Heart (tissue), 3 donors: ENCODE measurements around a stretch of chr7.

DNA sequence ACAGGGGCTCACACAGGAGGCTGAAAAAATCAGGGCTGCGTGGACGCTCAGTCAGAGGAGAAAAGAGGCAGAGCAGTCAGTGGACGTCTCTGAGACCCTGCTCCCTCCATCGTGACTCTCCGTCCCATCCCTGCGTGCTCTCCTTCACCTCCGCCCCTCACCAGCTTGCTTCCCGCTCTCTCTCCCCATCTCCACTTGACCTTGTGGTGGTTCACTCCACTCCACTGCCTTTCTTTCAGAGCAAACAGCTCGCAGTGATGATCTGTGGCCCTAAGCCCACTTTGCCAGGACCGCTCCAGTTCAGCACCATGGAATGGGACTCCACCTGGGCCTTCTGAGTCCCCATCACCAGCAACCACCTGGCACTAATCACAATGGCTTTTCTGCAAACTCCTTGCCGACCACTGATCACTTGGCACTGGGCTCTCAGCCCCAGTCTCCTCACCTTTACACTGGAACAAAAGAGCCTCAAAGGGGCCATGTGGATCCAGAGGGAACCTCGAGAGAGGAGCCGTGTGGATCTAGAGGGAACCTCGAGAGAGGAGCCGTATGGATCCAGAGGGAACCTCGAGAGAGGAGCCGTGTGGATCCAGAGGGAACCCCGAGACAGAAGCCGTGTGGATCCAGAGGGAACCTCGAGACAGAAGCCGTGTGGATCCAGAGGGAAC, 94.9 kb upstream of the RHEB start:
- RAMPAGE, long total RNA, 2 experiments: no peak in any of the 2 experiments

GRCh38 chr7:151632690-151632800, 112.8 kb upstream of the RHEB start:
- RAMPAGE, long total RNA, 2 experiments: no peak in any of the 2 experiments

- RAMPAGE, long total RNA, 2 experiments: no peak in any of the 2 experiments
Observed at GRCh38 chr7:151705679-151706335, 171.1 kb downstream of the PRKAG2 start.

- RAMPAGE, long total RNA, 2 experiments: no peak in any of the 2 experiments
Observed at GRCh38 chr7:151710397-151711135, 166.3 kb downstream of the PRKAG2 start.

GRCh38 chr7:151755120-151755322, 121.9 kb downstream of the PRKAG2 start:
- RAMPAGE, long total RNA, 2 experiments: no peak in any of the 2 experiments

GRCh38 chr7:151796918-151797411, 80.0 kb downstream of the PRKAG2 start:
- RAMPAGE, long total RNA, 2 experiments: no peak in any of the 2 experiments

DNA sequence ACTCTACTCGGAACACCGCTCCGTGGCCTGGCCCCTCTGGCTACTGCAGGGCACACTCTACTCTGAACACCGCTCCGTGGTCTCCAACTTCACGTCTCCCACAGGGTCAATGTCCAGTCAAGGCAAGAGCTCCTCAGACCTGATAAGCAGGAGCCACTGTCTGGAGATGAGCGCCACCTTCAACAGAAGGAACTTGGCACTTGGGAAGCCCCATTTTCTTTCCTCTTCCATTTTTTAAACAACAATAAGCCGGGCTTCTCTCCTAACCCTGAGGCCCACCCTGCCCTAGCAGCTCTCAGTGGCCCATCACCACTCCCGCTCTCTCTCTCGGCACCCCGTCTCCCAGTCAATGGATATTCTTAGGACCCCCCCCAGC, 56.3 kb downstream of the PRKAG2 start:
- RAMPAGE, long total RNA, 2 experiments: no peak in any of the 2 experiments

DNA sequence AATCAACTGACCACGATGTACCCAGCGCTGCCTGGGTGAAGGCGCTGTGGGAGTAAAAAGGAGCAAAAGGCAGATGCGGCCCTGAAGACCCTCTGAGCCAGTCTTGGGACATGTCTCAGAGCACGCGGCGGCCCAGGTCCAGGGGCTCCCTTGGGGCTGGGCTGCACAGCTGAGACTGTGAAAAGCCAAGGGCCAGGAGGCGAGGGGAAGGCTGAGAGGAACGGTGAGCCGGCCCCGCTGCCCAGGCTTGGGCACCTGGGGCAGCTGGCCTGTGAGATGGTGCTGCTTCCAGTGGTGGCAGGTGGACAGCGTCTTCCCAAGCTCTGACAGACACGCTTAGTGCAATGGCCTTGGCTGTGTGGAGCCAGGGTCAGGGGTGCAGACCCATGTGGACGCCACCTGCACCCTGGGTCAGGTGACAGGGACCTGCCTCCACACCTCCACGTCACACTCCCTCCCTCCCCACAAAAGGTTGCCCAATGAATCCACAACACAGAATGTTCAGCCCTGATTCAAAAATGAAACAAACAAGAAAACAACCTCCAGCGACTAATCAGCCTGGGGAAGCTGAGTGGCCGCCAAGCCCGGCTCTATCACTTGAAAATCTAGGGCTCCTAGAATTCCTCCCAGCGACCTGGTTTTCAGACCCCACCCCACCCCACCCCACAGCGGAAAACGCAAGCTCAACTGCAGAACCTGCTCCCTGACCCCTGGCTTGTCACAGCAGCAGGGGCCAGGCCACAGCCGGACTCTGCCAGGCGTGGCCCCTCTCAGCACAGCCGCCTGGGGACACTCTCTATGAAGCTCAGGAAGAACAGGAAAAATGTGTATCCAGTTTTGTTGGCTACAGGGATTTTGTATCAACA, 54.3 kb downstream of the PRKAG2 start:
- RAMPAGE, long total RNA, 2 experiments: no peak in any of the 2 experiments

DNA sequence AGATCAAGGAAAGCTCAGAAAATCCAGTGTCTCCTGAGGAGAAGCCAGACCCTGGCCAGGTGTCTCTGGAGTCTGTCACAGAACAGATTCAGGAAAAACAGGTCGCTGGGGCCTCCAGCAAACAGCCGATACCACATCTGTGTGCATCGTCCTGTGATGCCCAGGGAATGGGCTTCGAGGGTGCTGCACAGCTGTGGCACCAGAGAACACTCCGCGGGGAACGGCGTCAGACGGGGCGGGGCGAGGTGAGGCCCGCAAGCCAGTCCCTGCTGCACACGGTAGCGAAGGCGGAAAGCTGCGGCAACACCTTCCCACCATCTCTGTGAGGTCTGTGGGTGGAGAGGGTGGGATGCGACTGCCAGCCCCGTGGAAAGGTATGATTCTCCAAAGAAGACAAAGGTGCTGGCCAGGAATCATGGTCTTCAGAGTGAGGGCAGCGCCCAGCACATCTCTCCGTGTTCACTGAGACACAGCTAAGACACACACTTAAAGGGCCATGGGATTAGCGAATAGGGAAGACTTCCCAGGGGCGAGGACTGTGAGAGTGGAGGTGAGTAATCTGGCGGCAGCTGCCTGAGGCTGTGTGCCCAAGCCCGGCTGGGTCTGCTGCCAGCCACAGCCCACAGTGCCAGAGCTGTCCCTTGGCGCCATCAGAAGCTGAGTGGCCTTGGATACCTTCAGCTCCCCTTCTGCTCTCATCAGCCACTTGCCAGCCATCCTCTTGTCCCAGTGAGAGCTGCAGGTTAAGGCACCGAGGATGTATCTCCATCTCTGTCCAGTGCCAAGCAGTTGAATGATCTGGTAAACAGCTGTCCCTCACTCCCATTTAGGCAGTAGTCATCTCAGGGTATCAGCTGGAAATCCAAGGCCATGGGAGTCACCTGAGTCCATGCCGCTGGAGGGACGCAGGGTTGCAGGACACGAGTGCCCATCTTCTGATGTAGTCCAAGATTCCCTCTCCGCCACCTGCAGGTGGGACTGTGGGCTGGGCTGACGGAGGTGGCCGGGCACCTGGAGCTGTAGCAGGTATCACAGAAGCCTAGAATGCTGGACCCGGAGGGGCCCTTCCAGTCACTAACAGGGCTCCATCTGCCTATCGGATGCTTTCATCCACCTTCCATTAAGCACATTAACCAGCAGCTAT, 17.5 kb downstream of the PRKAG2 start:
- RAMPAGE, long total RNA, 2 experiments: no peak in any of the 2 experiments

DNA sequence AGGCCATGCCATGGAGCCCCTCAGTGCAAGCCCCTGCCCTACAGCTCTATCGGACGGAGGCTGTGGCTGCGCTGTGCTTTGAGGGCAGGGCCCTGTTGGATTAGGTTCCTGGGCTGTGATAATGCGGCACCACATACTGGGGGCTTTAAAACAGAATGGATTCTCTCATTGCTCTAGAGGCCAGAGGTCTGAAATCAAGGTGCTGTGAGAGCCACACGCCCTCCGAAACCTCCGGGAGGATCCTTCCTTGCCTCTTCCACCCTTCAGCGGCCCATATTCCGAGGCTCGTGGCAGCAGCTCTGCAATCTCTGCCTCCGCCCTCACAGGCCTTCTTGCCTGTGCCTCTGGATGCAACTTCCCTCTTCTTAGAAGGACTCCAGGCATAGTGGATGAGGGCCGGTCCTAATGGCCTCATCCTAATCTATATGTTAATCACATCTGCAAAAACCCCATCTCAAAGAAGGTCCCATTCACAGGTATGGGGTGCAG, 9.7 kb downstream of the PRKAG2 start:
- RAMPAGE, long total RNA, 2 experiments: no peak in any of the 2 experiments

DNA sequence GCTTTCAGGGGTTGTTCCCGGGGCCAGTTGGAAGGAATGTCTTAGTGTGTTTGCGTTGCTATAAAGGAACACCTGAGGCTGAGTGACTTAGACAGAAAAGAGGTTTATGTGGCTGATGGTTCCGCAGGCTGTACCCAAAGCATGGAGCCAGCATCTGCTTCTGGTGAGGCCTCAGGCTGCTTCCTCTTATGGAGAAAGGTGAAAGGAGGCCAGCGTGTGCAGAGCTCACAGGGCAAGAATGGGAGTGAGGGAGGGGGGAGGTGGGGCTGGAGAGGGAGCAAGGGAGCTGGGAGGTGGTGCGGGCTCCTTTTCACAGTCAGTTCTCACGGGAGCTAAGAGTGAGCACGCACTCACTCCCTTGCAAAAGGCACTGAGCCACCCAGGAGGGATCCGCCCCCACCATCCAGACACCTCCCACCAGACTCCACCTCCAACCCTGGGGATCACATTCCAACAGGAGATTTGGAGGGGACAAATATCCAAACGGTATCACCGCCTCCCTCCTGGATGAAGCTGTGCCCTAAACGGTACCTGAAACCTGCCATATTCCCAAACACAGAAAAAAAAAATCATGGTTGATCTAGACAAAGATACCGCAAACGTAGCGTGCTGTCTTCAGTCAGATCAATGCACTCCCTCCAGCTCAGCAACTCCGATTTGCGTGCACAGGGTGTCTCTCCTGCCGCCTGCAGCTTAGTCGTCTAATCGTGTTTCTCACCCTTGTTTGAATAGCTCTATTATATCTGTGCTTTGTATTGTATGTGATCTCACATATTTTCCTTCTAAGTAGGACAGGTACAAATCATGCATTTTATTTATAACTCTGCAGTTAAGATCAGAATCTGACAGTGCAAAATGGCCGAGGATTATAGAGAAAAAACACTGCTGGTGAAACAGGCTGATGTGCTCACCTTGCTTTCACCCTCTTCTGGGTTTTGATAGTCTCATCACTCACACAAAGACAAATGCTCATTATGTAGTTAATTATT, 20.3 kb upstream of the PRKAG2 start:
- RAMPAGE, long total RNA, 2 experiments: no peak in any of the 2 experiments

DNA sequence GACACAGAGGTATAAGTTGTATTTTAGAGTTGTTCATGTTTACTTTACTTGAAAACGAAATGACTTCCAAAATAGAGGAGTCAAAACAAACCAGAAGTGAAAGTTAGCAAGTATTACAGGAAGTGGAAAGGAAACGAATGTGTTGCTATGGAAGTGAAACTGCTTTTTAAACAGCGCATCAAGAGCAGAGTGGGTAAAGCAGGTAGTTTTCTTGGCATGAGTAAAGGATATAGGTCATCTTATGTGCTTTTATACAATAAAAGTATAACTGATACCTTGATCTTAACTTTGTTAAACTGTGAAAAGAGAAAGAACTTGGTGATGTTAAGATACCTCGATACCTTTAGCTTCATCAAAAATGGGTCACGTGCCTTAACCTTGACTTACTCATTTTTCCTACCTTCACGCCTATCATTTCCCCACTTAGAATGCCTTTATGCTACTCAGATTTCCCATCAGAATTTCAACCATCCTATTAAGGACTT, 19.9 kb upstream of the GALNTL5 start:
- RAMPAGE, long total RNA, 2 experiments: no peak in any of the 2 experiments

DNA sequence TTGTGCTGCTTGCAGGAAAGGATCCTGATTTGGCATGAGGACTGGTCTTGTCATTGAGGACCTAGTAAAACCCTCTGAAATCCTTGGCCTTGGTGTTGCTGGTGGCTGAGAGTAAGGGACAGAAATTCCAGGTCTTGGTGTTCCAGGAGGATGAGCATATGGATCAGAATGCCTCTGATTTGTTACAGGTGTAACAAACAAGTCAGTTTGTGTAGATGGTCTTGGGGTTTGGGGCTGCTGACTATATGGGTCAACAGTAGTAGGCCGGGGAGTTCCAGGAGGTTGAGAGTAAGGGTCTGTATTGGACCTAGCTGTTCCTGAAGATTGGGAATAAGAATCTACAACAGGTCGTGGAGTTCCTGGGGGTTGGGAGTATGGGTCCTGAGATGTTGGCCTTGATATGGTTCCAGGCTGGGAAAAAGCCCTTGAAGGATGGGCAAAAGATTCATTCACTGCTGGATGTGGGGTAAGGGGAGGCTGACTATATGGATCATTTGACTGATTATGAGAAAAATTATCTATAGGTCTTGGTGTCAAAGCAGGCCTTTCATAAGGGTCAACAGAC, 155.7 kb downstream of the GALNT11 start:
- RAMPAGE, long total RNA, 2 experiments: no peak in any of the 2 experiments

GRCh38 chr7:152463893-152464387, 28.1 kb upstream of the KMT2C start:
- RAMPAGE, long total RNA, 2 experiments: no peak in any of the 2 experiments

- RAMPAGE, long total RNA, 2 experiments: no peak in any of the 2 experiments
Observed at GRCh38 chr7:152615162-152615739, 60.7 kb downstream of the XRCC2 start.

DNA sequence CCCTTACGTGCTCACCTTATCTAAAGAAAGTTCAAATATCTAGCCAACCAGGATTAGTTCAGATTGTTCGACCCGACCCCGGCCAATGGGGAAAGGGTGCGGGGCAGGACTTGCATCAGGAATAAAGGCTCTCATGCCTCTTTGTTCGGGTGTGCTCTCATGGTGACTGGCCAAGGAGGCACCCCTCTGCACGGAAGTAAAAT, 230.5 kb downstream of the ACTR3B start:
- RAMPAGE, long total RNA, 2 experiments: no peak in any of the 2 experiments

- RAMPAGE, long total RNA, 2 experiments: no peak in any of the 2 experiments
Observed at GRCh38 chr7:153411831-153412797, 640.1 kb upstream of the DPP6 start.

GRCh38 chr7:153412798-153413280, 639.4 kb upstream of the DPP6 start:
- RAMPAGE, long total RNA, 2 experiments: no peak in any of the 2 experiments

- RAMPAGE, long total RNA, 2 experiments: no peak in any of the 2 experiments
Observed at GRCh38 chr7:153858312-153858728, 193.9 kb upstream of the DPP6 start.

DNA sequence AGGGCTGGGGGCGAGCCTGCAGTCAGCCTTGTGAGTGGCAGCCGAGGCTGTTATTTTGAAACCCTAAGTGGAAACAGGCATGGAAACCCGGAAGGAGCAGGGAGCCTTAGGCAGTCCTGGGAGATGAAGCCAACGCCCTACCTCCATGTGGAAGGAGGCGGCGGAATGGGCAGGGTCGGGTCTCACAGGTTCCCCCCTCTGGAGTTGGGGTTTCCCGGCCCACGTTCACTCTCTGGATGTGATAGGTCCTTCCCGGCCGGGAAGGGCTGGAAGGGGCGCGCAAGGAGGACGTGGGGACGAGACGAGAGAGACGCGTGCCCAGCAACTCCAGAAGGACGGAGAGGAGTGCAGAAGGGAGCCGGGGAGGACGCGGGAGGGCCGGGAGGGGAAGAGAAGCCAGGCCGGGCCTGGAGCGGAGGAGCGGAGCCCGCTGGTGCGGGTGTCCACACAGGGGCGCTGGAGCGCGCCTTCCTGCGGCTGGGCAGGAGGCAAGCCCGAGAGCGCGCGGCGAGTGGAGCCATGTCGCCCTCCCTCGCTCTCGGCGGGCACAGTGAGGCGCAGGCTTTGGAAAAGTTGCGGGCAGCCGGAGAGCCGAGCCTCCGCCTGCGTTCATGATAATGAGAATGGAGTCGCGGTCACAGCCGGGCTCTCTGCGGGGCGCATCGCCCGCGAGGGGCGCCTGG, 987 bp upstream of the DPP6 start:
- RAMPAGE, long total RNA, 2 experiments: no peak in any of the 2 experiments